Epidermal melanocyte (primary cell): Measurements from ENCODE around the gene LRRC27.

DNA sequence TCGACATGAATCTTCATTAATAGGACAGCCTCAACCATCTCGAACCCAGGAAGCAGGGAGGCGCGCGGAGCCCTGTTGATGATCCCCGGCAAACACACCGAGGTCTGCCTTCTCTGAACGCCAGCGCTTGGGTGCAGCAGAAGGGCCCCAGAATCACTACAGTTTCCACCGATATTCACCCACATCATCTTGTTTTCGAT, 563.6 kb downstream of the TCERG1L start:
- RRBS, result no CpG with 5 or more reads among the region's 11 CpGs

- RRBS, result no CpG with 5 or more reads among the region's 7 CpGs
These were observed 230.2 kb downstream of the TCERG1L start for GRCh38 chr10:131081197-131081796.

DNA sequence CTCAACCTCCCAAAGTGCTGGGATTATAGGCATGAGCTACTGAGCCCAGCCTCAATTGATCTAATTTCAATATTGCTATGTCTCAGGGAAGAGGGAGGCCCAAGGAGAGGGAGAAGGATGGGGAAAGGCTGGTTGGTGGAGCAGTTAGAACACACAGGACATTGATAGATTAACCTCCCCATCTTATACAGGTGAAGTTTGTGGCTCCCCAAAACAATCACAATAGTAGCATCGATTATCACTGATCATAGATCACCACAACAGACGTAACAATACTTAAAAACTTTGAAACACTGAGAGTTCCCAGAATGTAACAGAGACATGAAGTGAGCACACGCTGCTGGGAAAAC, 42.1 kb downstream of the TCERG1L start:
- RRBS, result no CpG with 5 or more reads among the region's 3 CpGs

- RRBS, result 6% methylated on average over 2 of the region's 9 CpGs
These were observed 1.0 kb downstream of the TCERG1L start for GRCh38 chr10:131310537-131310888.

DNA sequence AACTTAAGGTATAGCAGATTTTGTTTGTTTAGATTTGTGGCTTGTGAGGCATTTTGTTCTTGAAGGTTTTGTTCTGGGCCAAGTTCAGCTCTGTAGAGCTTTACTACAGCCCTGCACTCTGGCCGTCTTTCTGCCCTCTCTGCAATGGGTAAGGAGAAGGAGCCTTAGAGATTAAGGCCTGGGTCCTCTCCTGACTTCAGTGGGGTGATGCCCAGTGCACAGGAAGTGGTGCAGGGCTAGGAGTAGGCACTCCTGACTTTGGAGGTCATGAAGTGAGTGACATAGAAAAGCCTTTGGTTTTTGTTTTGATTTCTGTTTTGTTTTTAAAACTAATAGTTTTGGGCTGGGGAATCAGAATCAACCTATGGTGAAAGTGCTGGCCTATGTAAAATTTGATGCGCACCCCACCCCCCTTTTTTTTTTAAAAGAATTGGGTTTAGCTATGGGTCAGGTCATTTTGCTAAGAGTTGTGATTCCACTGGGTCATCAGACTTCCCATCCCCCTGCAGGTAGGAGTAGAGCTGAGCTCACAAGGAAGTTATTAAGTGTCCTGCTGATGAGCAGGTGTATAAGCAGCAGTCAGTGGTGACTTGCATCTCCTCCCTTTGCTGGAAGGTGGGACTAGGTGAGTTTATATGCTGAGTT, 3.9 kb downstream of the PPP2R2D start:
- RRBS, result no CpG with 5 or more reads among the region's 2 CpGs

DNA sequence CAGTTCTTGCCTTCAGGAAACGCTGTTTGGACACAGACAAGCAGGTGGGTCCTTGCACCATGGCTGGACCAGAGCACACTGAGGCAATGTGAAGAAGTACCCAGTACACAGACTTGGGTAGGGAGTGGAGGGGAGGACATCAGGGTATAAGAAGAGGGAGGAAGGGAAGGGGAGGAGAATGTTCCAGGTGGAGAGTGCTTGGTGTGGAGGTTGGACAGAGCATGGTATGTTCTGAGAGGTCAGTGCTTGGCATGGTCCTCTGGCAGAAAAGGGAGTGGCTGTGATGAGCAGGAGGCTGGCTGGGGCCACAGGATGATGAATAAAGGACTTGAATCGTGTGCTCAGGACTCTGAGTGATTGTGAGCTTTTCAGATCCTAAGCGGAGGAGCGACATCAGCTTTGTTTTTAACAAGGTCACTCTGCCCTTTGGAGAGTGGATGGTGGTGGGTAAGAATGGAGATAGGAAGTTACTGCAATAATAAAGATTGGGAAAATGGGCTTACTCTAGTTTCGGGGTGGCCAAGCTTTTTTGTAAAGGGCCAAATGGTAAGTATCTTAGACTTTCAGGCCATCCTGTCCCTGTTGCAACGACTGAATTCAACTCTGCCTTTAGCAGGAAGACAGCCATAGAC, 8.3 kb downstream of the PPP2R2D start:
- RRBS, result no CpG with 5 or more reads among the region's 6 CpGs

- RRBS, result no CpG with 5 or more reads among the region's 9 CpGs
These were observed 10.2 kb downstream of the PPP2R2D start for GRCh38 chr10:131910887-131911453.

- RRBS, result 78% methylated on average over 1 of the region's 12 CpGs
These were observed 15.0 kb upstream of the BNIP3 start for GRCh38 chr10:131996525-131997301.

GRCh38 chr10:131997332-131998304, 15.9 kb upstream of the BNIP3 start:
- RRBS, result 46% methylated on average over 2 of the region's 21 CpGs

DNA sequence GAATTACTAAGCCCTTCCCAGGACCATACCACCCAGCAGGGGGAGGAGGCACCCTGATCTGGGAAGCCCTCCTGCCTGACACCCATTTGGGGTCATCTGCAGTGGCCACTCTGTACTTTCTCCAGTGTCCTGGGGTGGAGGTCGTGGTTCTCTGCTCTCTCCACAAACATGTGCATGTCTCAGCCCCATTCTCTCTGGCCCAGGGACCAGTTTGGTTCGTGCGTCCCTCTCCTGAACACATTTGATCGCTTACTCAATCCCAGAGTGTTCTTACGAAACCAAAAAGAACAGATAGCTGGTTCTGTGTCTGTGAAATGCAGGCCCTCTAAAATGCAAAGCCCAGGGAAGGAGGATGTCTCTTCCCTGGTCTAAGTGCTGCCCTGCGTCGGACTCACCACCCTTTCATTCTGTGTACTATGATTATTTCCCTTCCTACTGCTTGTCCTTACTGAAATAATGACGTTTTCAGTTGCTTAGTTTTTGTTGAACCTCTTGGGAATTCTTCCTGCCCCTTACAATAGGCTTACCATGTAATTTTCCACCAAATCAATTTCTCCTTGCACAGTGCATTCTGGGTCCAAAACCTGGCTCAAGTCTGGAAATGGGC, 9.2 kb upstream of the LRRC27 start:
- RRBS, result no CpG with 5 or more reads among the region's 8 CpGs

GRCh38 chr10:132331534-132332400, at the start of gene LRRC27:
TSS of gene LRRC27 (plus strand) at chr10:132332193.
- RRBS, result 2% methylated on average over 4 of the region's 89 CpGs

GRCh38 chr10:132375023-132375979, 21.7 kb upstream of the PWWP2B start:
- RRBS, result no CpG with 5 or more reads among the region's 28 CpGs

GRCh38 chr10:132387528-132388421, 9.2 kb upstream of the PWWP2B start:
- RRBS, result no CpG with 5 or more reads among the region's 53 CpGs

DNA sequence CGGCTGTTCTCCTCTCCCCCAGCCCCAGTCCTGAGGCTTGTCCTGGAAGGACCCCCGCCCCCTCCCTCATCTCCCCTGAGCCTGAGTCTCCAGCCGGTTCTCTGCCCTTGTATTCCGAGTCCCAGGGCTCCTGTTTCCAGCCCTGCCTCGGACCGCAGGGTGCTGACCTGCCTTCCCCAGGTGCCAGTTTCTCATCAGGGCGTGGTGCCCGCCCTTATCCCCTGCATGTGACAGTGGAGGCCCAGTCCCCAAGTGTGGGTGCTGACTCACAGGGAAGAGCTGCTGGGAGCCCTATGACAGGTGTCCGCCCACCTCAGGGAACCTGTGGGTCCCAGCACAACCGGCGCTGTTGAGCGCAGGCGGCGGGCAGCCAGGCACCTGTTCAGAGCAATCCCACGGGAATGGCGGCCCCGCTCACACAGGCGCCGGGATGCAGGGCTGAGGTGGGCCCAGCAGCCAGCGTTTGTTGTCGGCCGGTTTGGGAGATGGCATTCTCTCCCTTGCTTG, 2.0 kb downstream of the PWWP2B start:
- RRBS, result 97% methylated on average over 12 of the region's 22 CpGs

- RRBS, result no CpG with 5 or more reads among the region's 8 CpGs
These were observed 57.3 kb upstream of the INPP5A start for GRCh38 chr10:132480268-132480617.

GRCh38 chr10:132519015-132519446, 18.6 kb upstream of the INPP5A start:
- RRBS, result 89% methylated on average over 4 of the region's 14 CpGs

DNA sequence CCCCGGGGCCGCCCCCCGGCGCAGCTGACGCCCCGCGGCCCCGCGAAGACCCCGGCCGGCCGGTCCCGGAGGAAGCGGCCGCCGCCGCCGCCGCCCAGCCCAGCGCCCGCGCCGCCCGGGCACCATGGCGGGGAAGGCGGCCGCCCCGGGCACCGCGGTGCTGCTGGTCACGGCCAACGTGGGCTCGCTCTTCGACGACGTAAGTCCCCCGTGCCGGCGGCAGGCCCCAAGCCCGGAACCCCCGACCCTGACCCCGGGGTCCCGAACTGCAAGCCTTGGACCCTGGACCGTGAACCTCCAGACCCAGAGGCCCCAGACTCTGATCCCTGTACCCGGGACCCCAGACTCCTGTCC, 363 bp downstream of the INPP5A start:
- RRBS, result 3% methylated on average over 35 of the region's 45 CpGs

- RRBS, result no CpG with 5 or more reads among the region's 10 CpGs
These were observed 61.7 kb downstream of the INPP5A start for GRCh38 chr10:132599264-132599754.

DNA sequence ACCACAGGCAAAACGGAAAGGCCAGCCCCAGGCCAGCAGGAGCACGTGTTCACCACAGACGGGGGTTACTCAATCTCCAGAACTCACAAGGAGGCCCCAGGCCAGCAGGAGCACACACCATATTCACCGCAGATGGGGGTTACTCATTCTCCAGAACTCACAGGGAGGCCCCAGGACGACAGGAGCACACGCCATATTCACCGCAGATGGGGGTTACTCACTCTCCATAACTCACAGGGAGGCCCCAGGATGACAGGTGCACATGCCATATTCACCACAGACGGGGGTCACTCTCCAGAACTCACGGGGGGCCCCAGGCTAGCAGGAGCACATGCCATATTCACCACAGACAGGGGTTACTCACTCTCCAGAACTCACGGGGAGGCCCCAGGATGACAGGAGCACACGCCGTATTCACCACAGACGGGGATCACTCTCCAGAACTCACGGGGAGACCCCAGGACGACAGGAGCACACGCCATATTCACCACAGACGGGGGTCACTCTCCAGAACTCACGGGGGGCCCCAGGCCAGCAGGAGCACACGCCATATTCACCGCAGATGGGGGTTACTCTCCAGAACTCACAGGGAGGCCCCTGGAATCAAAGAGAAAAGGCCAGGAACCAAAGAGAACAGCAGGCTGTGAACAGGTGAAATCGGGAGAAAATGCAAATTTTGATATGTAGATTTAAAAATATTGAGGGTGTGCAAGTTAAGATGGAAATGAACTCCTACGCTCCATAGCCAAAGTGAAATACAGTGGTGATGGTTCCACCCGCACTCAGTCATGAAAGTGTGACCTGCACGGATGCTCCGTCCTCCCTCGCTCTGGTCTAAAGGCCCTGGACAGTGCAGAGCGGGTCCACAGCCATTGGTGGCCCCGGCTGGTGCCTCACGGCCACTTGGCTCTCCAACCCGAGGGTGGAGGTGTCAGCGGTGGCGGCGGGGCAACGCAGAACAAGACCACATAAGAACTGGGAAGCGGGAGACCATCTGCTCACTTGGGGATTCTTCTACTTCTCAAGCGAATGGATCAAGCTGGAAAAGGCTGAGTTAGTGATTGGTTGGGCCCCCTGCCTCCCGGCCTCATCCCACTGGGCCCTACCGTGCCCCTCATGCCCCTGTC, 61.1 kb downstream of the NKX6-2 start:
- RRBS, result no CpG with 5 or more reads among the region's 38 CpGs

GRCh38 chr10:132740444-132740825, 45.5 kb downstream of the NKX6-2 start:
- RRBS, result no CpG with 5 or more reads among the region's 7 CpGs